Epithelial cell of esophagus (primary cell): ENCODE measurements around a stretch of chr2.

DNA sequence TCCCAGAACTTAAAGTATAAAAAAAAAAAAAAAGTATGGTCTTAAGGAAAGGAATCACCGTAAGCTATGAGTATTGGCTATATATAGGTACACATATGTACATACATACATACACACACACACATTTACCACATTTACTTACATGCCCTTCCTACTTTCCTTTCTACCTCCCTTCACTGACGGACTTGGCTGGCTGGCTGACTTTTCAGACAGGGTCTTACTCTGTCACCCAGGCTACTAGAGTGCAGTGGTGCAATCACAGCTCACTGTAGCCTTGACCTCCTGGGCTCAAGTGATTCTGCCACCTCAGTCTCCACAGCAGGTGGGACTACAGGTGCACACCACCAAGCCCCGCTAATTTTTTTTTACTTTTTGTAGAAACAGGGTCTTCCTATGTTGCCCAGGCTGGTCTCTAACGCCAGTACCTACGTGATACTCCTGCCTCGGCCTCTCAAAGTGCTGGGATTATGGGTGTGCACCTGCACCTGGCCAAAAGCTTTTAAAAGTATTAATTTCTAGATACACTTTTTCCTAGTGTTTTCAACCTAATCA is 92.6 kb downstream of the FAM228A start:
- RRBS, result no CpG with 5 or more reads among the region's 6 CpGs

DNA sequence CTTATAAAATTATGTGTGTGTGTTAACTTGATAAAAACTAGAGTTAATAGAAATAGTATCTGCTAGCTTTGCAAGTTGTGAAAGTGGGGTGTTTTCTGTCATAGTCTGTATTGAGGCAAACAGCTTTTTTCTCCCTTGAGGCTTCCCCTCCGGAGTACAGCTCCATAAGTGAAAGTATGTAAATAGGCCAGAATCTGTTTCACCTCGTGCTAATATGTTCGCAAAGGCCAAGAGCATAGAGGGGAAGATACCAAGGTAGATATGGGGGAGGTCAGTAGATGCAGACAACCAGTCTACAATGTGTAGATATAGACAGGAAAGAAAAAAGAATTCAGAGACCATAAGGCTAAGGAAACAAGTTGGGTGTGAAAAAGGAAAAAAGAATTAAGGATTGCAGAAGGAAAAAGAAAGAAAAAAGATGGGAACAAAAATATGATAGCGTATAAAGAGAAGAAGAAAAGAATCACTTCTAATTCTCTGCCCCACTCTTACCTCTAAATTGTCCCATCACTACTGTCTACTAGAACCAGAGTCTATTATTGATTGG is 72.8 kb downstream of the PTRHD1 start:
- RRBS, result no CpG with 5 or more reads among the region's 4 CpGs

- RRBS, result no CpG with 5 or more reads among the region's 15 CpGs
These were observed 24.9 kb downstream of the PTRHD1 start for GRCh38 chr2:24767926-24768980.

DNA sequence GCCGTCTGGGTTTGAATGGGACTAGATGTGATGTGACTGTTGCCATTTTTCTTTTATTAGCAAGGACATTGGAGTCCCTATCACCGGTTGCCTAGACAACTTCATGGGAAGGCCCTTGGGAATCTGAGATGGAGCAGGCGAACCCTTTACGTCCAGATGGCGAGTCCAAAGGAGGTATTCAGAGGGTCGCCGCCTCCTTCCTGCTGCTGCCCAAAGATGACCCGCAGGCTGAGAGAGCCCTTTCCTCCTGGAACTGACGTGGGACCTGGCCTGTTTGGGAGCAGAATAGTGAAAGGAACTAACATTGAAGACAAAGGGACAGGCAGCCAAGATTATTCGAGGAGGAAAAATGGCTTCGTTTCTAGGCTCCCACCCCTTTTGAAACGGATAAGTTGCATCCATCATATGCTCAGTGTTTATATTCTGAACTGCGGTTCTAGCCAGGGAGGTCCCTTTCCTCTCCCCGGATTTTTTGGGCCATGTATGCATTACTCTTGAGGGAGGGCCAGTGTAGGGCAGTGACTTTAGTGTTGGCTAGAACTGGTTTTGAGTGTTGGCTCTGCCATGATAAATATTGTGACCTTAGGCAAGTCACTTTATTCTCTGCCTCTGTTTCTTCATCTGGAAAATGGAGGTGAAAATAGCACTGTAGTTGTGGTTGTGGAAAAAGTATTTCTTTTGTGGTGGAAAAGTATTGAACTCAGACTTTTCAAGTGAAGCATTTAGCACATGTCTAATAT is 737 bp downstream of the CENPO start:
- RRBS, result no CpG with 5 or more reads among the region's 14 CpGs

DNA sequence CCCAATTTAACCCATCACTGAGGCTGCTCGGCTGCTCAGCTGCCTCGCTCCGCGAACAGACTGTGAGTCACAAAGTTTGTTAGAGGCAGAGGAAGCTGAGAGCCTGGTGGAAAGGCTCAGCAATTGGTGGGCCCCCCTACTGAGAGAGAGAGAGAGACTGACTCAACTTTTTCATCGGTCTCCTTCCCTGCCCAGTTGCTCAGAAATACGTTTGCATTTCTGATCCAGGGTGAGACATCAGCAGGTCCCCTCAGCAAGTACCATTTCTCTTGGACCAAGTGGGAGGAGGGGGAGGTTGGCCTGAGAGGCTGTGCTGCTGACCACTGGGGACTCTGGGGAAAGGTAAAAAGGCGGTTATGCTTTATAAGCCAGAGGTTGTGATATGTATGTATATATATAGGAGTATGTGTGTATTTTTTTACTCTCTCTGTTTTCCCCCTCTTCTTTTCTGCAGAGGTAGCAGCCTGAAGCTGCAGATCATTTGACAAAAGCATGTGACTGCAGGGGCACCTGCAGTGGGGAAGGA is 1.5 kb downstream of the EFR3B start:
- RRBS, result no CpG with 5 or more reads among the region's 7 CpGs

DNA sequence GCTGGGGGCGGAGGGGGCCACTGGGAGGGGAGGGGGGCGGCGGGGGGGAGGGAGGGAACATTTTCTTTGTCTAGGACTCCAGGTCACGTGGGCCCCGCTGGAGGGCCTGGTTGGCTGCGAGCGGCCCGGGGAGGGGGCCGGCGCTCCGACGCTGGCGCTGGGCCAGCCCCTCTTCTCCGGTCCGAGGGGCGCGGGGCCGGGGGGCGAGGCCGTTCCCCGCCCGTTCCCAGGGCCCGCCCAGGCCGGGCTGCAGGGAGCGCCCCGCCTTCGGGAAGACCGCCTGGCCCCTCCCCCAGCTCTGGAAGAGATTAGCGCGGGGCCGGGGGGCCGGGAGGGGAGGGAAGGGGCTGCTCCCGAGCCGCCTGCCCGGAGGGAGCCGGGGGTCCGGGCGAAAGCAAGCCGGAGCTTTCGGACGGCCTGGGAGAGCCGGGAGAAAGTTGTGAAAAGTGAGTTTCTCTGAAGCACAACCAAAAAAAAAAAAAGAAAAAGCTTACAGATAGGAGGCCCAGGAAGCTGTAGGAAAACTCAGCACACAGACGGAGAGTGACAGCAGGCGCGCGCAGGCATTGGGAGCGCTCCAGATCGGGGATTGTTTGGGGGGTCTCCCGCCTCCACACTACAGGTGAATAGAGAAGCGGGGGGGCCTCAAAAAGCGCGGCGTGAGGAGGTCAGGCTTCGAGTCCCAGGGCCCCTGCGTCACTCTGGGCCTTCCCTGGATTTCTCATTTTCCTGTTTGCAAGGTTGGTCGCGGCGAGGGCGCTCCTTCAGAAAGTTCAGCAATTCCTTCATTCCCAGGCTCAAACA is 84.1 kb upstream of the POMC start:
- RRBS, result 2% methylated on average over 24 of the region's 59 CpGs

DNA sequence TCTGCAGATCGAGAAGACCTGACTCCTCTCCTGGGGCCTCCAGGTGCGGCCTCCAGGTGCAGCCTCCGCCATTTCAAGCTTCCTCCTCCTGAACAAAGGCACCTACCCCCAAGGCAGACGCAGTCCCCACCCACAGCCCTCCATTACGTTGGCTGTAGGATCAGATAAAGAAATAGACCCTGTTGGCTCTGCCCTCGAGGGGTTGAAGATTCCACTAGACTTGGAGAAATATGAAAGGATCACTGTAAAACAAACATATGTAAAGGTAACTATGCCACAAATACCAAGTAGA is 84.7 kb upstream of the POMC start:
- RRBS, result no CpG with 5 or more reads among the region's 6 CpGs

DNA sequence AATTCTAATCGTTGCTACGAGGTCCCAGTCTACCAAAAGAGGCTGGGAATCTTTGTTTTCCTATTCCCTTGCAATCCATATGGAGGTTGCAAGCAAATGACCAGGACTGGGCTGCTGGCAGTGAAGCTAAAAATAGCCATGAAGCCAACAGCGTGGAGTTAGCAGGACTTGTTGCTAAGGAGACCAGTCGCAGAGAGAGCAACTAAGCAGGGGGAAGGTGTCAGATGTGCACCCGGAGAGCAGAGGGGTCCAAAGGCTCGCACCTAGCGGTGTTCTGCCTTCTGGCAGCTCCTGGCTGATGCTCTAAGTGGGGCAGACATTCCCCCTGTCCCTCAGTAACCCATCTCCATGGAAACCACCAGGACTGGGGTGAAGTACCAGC is 84.7 kb downstream of the DNMT3A start:
- RRBS, result no CpG with 5 or more reads among the region's 7 CpGs

- RRBS, result no CpG with 5 or more reads among the region's 11 CpGs
These were observed 18.1 kb downstream of the DNMT3A start for GRCh38 chr2:25323507-25324145.

DNA sequence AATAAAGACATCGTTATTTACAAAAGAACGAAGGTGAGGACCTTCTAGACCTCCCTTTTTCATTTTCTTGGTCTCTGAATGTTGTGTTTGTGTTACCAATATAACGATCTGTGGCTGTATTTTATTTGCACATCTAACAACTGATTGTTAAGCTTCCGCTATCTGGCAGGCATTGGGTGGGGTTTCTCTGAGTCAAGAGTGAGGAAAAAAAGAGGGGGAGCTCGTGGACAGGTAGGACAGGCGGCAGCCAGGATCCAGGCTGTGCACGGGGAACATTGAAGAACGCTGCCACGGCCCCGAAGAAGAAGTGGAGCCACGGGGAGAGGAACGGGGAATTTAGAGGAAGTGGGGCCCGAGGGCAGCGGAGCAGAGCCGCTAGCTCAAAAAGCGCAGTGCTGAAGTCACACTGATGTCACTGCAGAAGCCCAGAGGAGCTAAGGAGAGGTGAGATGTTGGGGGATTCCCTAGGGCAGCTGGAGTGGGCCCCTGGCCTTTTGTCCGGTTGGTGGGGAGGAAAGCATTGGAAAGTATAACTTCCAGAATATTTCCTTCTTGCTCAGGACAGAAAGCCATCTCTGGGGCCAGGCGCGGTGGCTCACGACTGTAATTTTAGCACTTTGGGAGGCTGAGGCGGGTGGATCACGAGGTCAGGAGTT is 20.9 kb upstream of the DNMT3A start:
- RRBS, result no CpG with 5 or more reads among the region's 22 CpGs

DNA sequence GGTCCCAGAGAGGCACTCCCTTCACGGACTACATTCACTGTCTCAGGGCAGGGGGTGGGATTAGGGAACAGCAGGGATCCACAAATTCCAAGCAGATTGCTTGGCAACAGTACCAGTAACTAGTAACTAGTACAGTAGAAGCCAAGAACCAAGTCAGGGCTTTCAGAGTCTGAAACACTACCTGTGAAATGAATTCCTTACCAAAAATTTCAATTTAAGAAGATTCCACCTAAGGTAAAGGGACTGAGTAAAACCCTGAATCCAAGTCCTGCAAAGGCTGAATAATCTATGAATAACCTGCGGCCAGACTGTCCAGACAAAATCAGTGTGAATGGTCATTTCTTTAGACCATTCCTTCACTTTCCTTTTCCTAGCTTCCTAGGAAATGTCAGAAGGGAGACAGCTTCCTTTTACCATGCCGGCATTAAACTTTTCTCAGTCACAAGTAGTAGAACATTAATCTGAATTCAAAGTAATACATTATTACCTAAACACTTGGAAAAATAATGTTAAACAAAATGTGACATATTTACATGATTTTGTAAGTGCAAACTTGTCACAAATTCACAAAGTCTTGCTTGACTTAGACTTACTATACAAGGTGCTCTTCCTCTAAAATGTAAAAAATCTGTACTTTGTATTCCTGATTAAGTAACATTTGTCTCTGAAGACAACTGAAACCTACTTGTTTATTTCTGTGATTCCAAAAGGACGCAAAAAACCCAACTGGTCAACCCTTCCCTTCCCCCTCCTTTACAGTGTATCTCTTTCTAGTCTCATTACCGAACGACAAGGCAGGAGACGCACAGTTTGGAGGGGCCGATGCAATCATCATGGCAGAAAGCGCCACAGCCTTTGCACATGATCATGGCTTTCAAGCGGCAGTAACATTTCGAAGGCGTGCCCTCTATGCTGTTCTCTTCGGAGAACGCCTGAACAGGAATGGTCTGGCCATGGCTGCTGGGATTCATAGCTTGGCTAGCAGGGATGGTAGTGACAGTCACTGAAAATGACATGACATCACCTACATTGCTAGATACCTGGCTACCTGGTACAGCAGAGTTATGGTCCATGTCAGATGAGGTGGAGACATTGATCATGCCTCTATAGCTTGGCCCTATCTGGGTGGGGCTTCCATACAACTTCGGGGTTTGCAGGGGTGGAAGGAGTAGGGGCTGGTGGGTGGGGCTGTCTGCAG is 68.3 kb upstream of the DTNB start:
- RRBS, result no CpG with 5 or more reads among the region's 15 CpGs

DNA sequence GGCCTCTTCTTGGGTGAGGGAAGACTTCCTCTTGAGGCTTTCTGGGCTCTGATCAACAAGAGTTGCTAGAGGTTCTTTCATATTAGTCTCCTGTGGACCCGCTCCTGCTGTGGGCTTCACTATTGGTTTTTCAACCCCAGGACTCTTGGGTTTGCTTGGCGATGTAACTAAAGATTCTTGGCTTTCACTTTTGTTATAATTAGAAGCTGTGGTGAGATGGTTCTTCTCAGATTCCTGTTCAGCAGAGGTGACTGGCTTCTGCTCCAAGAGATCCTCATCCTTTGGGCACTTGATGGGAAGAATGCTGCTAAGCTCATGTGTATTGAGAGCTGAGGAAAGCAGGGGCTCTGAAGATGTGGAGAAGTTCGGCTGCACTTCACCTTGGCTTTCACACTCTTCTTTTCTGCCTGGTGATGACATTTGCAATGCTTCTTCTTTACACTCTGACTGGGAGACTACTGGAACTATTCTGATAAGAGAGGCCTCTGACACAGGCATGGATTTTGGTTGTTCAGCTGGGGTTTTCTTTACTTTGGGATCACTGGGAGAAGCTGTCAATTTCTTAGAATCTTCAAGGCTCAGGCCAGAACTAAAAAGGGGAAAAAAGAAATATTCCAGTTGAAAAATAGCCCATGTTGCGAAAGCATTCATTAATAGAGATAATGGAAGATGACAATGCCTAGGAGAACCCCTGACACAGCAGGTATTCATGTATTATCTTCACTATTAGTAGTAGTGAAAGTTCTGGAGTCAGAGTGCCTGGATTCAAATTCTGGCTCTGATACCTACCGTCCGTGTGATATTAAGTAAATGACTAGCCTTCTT is 76.7 kb upstream of the DTNB start:
- RRBS, result no CpG with 5 or more reads among the region's 6 CpGs

- RRBS, result no CpG with 5 or more reads among the region's 17 CpGs
These were observed 1.7 kb downstream of the KIF3C start for GRCh38 chr2:25980553-25980982.

DNA sequence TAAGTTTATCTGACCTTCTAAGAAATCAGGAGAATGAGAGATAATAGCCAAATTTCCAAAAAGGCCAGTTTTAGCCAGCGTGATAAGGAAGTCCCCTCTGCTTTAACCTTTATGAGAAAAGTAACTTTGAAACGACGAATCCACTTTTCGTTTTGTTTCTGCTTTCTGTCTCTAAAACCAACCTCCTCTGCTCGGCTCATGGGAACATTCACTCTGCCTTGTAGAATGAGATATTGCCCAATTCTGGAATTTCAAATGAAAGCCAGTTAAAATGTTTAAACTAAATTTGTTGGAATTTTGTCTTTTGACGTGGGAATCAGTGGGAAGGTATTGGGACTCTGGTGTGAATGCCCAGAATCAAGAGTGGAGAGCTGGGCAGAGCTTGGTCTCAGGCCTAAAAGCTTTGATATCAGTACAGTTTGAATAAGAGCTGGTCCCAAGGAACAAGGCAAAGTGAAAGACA is 17.5 kb upstream of the RAB10 start:
- RRBS, result no CpG with 5 or more reads among the region's 6 CpGs

- RRBS, result no CpG with 5 or more reads among the region's 2 CpGs
These were observed 2.1 kb downstream of the RAB10 start for GRCh38 chr2:26036024-26036258.

GRCh38 chr2:26134903-26136248 is 37.5 kb upstream of the GAREM2 start:
- RRBS, result no CpG with 5 or more reads among the region's 5 CpGs

DNA sequence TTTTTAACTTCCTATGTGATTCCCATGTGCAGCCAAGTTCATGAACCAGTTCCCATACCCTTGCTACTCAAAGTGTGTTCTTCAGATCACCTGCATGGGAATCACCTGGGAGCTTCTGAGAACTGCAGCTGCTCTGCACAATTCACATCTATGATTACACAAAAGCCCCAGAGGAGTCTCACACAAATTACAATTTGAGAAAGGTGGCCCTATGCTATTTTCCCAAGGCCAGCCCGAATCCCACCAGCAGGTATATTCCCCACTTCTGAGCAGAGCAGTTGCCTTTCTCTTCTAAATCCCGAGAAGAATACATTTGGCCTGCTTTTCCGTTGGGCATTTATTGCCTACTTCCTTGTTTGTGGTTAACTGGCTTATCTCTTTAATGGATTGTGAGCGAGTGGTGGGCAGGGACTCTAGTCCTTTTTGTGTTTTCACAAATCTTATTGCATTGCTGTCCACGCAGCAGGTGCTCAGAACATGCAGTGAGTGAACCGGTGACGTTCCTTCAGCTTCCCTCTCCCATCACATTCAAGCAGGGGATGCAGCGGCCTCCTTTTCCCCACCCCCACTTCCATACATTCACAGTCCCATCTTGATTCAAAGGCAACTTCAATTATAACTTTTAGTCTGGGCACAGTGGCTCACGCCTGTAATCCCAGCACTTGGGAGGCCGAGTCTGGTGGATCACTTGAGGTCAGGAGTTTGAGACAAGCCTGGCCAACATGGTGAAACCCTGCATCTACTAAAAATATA is 28.9 kb upstream of the GAREM2 start:
- RRBS, result no CpG with 5 or more reads among the region's 10 CpGs

- RRBS, result 6% methylated on average over 10 of the region's 37 CpGs
These were observed 1.3 kb downstream of the GAREM2 start for GRCh38 chr2:26173929-26174773.

GRCh38 chr2:26251698-26252360 is 7.1 kb downstream of the HADHB start:
- RRBS, result no CpG with 5 or more reads among the region's 5 CpGs